Mesenchymal stem cell of adipose (primary cell): ENCODE measurements around the genes PCSK4, TCF3 and BTBD2.

GRCh38 chr19:1469357-1469799 is 9.6 kb downstream of the C19orf25 start:
- CAGE, long polyA plus RNA = no peak

DNA sequence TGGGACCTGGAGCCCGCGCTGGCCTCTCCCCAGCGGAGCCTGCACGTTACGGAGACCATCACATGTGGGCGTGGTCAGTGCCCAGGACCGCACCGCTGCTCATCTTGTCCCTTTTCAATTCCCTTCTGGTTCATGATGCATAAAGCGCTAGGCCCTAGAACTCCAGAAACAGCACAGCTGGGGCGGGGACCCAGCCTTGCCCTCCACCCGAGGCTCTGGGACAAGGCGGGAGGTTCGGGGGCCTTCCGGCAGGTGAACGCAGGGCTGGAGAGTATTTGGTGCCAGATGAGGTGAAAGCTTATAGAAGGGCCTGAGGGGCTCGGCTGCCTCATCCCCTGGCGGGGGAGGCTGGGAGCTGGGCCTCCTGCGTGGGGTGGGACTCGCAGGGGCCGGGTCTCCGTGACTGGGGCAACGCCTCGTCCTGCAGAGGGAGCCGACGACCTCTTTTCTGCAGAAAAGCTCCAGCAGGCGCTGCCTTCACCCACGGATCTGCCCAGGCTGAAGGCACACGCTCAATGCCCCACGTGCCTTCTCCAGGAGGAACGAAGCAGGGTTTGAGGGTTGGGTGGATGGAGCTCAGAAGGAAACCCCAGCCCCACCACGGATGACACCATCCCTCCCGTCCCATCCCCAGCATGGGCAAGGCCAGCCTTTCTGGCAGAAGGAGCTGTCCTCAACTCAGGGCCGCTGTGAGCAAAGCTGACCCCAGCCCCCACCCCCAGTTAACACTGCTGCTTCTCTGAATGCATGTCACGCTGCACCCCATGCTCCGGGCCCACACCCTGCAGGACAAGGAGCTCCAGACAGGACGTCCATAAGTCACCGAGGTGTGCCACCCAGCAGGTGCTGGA is 7.6 kb downstream of the C19orf25 start:
- CAGE, long polyA plus RNA = no peak

GRCh38 chr19:1489997-1490887 is at the start of gene PCSK4:
Gene PCSK4, minus strand, starts transcription at chr19:1490350.
- CAGE, long polyA plus RNA = no peak

DNA sequence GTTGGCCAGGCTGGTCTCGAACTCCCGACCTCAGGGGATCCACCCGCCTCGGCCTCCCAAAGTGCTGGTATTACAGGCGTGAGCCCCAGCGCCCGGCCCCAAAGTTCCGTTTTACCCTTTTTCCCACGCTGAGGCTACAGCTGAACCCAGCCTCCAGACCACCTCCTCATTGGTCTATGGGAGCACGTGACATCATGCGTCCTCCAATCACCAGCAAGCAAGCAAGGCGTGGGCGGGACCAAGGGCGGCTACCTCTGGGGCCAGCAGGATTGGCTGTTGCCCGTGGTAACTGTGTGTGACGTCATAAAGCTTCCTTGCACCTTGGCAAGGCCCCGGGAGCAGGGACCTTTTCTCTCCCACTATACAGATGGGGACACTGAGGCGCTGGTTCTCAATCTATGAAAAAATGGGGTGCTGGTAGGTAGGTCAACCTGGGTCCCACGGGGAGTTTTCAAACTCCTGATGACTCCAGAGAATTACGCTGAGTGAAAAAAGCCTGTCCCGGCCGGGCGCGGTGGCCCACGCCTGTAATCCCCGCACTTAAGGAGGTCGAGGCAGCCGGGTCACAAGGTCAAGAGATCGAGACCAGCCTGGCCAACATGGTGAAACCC is 18.8 kb downstream of the PLK5 start:
- CAGE, long polyA plus RNA = no peak

DNA sequence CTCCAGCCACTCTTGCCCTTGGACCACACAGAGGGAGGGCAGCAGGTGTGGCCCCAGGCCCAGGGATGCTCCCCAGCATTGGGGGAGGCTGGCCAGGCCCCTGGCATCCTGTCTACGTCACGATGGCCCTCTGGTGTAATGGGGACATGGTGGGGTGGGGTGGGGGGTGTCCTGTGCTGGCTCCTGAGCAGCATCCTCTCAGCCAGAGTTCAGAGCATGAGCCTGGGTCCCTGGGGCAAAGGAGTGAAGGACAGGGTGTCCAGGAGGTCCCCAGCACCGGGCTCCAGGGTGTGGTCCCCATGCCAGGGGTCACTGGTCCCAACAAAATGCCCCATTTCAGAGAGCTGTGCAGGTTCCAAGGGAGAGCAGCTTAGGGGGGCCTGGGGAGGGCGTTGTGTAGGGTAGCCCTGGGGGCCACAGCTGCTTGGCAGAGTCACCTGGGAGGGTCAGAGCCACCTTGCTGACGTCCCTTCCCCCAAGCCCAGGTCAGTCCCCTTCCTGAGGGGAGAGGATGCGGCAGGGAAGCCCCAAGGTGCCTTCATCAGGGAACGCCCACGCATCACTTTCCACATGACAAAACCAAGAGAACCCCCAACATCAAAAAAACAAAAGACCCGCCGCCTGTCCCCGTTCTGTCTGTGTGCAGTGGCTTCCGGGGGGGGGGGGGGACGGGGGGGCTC is 5.1 kb upstream of the UQCR11 start:
- CAGE, long polyA plus RNA = no peak

DNA sequence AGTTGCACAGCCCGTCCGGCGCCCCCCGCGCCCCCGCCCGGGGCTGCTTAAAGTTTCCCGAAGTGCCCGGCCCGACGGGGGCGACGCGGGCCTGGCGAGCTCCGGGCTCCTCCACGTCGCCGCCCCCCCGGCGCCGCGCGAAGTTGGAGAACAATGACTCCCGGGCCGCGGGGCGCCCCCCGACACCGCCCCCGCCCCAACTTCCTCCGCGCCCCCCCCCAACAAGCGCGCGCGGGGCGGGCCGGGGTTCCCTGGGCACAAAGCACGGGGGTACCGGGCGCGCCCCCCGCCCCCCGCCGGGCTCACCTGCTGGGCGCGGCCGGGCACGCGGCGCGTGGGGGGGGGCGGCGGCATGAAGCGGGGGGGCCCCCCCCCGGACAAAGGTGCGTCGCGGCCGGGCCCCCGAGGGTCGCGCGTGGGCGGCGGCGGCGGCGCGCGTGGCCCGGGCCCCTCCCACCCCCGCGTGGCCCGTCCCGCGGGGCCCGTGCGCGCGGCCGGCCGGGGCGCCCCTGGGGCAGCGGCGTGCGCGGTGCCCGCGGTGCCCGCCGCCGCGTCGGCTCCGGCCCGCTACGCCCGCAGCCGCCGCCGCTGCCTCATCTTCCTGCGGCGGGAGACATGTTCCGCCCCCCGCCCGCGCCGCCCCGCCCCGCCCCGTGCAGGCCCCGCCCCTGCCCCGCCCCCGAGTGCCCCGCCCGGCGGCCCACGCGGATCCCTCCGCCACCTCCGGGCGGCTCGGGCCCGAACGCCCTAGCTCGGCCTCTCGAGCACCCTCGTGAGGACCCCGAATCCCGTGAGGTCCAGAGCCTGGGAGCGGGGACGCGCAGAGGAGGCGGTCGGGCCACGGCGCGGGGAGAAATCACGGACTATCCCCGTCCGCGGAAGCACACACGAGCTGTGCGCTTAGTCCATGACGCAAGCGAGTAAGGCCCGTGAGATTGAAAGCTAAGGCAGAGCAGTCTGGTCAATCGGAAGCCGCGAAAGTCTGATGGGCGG is at the start of gene TCF3:
Gene TCF3, minus strand, starts transcription at position 622 of the 993 bp plus-strand sequence.
- CAGE, long polyA plus RNA = no peak

GRCh38 chr19:1769835-1770096 is 16.5 kb downstream of the ONECUT3 start:
- CAGE, long polyA plus RNA = no peak

GRCh38 chr19:1773189-1773726 is 20.0 kb downstream of the ONECUT3 start:
- CAGE, long polyA plus RNA = no peak

- CAGE, long polyA plus RNA = no peak
These were observed 5.4 kb downstream of the KLF16 start for GRCh38 chr19:1857921-1858398.

DNA sequence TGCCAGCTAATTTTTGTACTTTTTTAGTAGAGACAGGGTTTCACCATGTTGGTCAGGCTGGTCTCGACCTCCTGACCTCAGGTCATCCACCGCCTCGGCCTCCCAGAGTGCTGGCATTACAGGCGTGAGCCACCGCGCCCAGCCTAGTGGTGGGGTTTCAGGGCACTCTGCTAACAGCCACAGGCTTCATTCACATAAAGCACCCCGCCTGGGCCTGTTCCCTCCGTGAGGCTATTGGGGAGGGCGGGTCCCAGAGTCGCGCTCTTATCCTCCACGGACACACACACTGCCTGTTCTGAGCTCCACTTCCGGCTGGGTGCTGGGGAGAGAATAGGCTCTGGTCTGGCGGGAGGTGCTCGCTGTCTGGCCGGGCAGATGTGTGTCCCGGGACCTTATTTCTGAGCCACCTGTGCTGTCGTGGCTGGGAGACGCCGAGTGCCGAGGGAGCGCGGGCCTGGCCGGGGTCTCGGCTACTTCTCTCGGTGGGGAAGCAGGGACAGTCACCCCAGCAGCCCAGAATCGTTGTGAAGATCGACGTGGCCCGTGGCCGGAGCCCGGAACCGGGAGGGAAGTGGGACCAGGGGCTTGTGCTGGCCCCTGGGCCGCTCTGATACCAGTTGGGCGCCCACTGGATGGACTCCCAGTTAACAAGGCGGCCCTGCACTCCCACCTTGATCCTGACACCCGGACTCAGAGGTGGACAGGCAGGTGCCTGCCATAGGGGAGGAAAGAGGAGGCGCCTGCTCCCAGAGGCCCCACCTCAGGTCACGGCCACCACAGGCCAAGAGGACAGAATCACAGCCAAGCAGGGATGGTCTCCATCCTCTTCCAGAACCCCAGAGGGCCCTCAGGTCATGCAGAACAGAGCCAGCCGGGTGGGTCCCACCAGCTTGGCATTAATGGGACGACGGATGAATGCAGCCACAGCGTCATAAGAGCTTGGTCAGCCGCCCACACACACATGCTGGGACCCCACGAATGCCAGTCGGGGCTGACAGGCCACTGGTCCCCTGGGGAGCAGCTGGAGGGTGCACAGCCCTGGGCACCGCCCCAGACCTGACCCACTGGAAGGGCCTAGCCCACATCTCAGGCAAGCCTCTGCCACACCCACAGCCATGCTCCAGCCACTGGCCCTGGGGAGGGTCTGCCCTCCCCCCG is 9.3 kb upstream of the KLF16 start:
- CAGE, long polyA plus RNA = no peak

GRCh38 chr19:1873445-1874432 is 10.4 kb upstream of the KLF16 start:
- CAGE, long polyA plus RNA = no peak

- CAGE, long polyA plus RNA = no peak
These were observed 7.0 kb downstream of the ABHD17A start for GRCh38 chr19:1878069-1878833.

- CAGE, long polyA plus RNA = no peak
These were observed 13.2 kb upstream of the CSNK1G2 start for GRCh38 chr19:1927671-1928176.

DNA sequence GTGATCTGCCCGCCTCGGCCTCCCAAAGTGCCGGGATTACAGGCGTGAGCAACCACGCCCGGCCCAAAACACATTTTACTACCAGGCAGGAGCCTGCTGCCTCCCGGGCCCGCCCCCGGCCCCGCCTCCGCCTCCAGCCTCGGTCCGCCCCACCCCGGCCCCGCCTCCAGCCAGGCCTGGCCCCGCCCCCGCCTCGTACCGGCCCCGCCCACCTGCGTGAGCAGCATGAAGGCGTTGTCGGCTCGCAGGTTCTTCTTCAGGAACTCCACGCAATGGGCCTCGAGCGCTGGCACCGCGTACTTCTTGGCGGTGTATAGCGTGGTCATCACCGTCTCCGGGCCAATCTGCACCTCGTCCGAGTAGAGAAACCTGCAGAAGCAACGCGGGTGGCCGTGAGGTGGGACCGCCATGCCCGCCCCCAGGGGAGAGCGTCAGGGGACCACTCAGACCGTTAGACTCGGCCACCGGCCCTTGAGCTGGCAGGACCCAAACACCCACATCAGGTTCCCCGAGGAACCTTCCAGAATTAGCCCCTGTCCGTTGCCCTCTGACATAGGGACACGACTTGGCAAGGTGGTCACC is 22.6 kb downstream of the BTBD2 start:
- CAGE, long polyA plus RNA = no peak

- CAGE, long polyA plus RNA = no peak
These were observed at the start of gene BTBD2 for GRCh38 chr19:2014862-2016025. Gene BTBD2, minus strand, starts transcription at chr19:2015714.

GRCh38 chr19:2016026-2016716 is 657 bp upstream of the BTBD2 start:
- CAGE, long polyA plus RNA = no peak

DNA sequence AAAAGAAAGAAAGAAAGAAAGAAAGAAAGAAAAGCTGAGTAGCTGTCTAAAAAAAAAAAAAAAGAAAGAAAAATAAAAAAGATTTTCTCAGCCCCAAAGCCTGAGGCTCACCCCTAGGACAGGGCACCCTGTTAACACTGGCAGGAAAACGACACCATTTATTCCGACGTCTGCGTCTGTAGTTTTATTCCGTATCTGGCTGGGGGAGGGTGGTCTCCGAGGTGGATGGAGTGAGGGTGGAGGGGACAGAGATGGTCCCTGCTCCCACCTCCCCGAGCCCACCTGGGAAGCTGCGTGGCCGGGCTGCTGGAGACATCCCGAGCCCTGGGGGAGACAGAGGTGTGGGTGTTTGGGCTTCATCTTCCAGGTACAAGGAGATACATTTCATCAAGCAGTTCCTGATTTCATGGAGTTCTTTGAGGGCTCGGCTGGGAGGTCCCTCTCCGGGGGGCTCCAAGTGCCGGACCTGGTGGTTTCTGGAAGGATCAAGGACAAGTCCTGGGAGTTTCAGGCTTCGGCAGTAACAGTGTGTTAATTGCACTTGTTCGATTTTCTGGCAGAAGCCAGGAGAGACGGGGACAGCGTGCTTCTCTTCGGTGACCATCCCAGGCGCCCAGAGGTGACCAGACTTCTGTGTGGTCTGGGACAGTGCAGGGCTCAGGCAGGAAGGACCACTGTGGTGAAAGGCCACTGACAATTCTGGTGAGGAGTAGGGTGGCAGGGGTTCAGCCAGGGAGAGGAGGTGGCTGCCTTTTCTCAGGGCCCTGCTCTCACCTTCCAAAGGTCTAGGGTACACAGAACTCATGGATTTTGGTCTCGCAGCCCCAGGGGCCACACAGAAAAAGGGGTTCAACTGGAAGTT is 20.1 kb upstream of the MKNK2 start:
- CAGE, long polyA plus RNA = no peak

- CAGE, long polyA plus RNA = no peak
These were observed 12.8 kb downstream of the MOB3A start for GRCh38 chr19:2083253-2083830.

GRCh38 chr19:2092742-2093141 is 3.4 kb downstream of the MOB3A start:
- CAGE, long polyA plus RNA = no peak

DNA sequence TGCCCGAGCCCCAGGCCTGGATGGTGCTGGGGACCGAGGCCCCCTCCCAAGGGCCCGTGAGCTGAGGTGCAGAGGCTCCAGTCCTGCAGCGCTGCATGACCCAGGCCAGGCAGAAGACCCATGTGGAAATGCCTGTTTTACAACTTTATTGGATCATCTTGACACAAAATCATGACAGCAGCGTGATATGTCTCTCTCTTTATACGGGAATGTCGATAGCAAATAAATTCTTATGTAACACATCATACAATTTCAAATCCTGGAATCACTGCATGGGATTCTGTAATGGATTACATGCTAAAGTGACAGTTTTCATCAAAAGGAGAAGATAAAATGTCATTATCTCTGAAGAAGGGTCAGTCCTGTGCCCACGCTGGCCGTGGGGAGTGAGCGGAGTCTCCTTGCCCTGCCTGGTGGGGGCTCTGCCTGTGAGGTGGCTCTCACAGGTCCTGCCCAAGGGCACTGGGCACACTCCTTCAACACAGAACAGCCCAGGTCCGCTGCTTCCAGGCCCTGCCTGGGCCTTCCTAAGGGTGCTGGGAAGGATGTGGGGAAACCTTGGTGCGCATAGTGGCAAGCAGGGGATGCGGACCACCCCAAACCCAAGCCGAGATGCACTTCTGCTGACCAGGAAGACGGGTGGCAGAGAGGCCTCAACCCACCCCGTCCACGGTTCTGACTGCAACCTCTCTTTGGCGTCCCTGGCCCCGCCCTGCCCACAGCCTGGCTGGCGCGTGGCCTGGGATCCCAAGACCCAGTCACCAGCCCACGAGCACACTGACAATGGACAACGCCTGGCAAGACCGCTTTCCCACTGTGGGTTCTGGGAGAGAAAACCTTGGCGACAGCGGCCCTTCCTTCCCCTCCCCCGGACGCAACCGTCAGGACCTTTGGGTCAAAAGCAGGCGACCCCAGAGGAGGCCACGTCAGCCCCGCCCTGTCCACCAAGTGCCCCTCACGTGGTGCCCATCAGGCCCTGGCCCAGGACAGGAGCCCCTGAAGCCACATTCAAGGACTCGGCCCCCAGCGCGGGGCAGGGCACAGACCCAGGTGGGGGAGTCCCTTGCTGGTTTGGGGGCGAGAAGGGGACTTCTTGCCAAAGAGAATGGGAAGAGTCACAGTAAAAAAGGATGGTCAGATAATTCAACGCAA is 4.5 kb downstream of the IZUMO4 start:
- CAGE, long polyA plus RNA = no peak